IMR-90 (cell line): ENCODE measurements around a stretch of chr21.

- RRBS = no CpG with 5 or more reads among the region's 22 CpGs
CAGE:
- cytosol, long polyA plus RNA = no peak
- long polyA plus RNA = no peak
- nucleus, long polyA plus RNA = no peak
Observed at GRCh38 chr21:46374710-46375444, 50.9 kb downstream of the PCNT start.

GRCh38 chr21:46555782-46556211 lies 49.1 kb downstream of the S100B start:
- RRBS = no CpG with 5 or more reads among the region's 14 CpGs
CAGE:
- cytosol, long polyA plus RNA = no peak
- long polyA plus RNA = no peak
- nucleus, long polyA plus RNA = no peak

GRCh38 chr21:46599152-46599558 lies 5.7 kb downstream of the S100B start:
- RRBS = no CpG with 5 or more reads among the region's 7 CpGs
CAGE:
- cytosol, long polyA plus RNA = no peak
- long polyA plus RNA = no peak
- nucleus, long polyA plus RNA = no peak